Aortic smooth muscle cell (primary cell): ENCODE data around the gene CEP97.

DNA sequence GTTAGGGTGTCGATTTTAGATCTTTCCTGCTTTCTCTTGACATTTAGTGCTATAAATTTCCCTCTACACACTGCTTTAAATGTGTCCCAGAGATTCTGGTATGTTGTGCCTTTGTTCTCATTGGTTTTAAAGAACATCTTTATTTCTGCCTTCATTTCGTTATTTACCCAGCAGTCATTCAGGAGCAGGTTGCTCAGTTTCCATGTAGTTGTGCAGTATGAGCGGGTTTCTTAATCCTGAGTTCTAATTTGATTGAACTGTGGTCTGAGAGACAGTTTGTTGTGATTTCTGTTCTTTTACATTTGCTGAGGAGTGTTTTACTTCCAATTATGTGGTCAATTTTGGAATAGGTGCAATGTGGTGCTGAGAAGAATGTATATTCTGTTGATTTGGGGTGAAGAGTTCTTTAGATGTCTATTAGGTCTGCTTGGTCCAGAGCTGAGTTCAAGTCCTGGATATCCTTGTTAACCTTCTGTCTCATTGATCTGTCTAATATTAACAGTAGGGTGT lies 82.2 kb downstream of the SENP7 start:
- RRBS = no CpG with 5 or more reads among the region's 3 CpGs

DNA sequence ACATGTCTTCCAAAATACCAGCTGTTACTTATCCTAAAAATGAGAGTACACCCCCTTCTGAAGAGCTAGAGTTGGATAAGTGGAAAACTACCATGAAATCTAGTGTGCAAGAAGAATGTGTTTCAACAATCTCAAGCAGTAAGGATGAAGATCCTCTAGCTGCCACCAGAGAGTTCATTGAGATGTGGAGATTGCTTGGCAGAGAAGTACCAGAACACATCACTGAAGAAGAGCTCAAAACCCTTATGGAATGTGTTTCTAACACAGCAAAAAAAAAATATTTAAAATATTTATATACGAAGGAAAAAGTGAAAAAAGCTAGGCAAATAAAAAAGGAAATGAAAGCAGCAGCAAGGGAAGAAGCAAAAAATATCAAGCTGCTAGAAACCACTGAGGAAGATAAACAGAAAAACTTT lies 3.2 kb downstream of the TRMT10C start:
- RRBS = no CpG with 5 or more reads among the region's 1 CpG

GRCh38 chr3:101576510-101577272 lies 2.7 kb downstream of the PCNP start:
- RRBS = no CpG with 5 or more reads among the region's 33 CpGs

- RRBS = no CpG with 5 or more reads among the region's 18 CpGs
Measured at GRCh38 chr3:101635809-101636799, 40.8 kb downstream of the ZBTB11 start.

DNA sequence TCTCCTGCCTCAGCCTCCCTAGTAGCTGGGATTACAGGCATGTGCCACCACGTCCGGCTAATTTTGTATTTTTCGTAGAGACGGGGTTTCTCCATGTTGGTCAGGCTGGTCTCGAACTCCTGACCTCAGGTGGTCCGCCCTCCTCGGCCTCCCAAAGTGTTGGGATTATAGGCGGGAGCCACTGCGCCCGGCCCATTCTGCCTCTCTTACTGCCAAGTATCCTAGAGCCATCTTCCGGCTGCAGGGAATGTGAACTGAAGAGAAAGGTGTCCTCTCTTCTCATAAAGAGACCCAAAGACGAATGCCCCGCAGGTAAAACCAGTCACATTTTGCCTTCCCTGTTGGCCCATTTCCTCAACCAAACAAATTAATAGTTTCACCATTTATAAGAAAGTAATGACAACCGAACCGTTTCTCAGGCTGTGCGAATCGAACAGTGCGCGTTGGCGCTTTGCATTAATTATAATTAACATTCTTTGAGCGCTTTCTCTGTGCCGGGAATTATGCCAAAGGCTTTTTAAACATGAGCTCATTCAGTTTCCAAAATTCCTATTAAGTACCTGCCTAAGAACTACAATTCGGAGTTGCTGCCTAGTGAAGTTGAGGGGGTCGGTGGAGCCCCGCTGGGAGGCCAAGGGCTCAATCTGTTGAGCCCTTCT lies 689 bp upstream of the RPL24 start:
- RRBS = no CpG with 5 or more reads among the region's 25 CpGs

DNA sequence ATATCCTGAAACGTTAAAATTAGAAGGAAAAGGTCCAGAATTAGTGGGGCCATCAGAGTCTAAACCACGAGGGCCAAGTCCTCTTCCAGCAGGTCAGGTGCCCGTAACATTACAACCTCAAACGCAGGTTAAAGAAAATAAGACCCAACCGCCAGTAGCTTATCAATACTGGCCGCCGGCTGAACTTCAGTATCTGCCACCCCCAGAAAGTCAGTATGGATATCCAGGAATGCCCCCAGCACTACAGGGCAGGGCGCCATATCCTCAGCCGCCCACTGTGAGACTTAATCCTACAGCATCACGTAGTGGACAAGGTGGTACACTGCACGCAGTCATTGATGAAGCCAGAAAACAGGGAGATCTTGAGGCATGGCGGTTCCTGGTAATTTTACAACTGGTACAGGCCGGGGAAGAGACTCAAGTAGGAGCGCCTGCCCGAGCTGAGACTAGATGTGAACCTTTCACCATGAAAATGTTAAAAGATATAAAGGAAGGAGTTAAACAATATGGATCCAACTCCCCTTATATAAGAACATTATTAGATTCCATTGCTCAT lies 7.0 kb upstream of the RPL24 start:
- RRBS = no CpG with 5 or more reads among the region's 15 CpGs

DNA sequence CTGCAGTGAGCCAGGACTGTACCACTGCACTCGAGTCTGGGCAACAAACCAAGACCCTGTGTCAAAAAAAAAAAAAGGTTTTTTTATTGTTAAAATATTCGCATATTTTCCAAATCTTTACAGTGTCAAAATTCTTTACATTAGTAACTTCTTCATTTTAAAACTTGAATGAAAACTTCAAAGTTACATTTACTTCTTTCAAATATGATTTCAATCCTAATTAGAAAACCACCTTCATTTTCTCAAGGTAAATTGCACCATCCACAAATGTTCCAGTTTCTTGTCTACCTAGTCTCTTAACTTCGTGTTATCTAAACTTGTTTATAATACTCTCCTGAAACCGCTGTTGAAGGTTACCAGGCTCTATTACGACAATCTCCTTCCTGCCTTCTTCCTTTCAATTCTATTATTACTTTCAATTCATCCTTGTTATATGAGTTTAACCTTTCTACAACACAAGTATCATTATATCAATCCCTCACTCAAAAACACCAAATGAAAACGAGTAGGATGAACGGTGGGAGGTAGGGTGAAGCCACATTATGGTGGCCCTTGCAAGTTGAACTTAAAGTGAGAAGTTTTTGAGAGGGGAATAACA lies 3.7 kb upstream of the CEP97 start:
- RRBS = no CpG with 5 or more reads among the region's 7 CpGs

DNA sequence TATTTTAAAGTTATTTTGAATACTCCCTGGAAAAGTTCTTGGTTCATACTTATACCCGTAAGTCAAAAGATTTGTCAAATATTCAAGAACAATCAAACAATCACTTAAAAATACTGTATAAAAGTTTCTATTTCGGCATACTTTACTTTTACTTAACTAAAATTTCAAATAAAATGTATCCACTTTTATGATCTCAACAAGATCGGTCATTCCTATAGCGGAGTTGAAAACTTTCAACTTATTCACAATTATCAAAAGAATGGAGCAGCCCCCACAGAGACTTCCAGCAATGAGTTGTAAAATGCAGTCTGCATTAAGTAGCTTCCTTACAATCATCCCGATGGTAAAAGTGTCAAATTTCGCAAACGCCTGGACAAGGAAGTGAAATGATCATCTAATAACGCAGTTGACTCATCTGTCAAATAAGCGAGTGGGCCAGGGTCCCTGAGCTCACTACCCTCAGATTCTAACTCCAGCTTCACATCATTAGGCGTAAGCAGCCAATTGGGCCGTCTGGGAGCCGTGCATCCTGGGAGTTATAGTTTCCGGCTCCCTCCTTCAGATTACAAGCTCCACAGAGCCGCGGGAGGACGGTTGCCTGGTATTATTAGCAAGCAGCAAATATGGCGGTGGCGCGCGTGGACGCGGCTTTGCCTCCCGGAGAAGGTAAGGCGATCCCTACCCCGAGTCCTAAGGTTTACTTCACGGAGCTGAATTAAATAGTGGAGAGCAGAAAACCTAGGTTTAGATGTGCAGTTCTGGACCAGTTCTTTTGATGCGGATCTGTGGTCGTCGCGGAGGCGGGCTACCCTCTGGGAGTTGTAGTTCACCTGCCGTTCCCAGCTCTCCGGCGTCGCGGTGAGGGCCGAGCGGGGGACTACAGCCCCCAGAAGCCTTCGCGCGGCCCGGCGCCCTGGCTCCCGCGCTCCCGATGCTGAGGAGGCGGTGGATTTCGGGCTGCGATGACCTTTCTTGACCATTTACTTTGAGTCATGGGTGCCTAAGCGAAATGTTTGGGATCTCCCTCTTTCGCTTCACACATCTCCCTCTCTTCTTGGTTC lies at the start of gene CEP97:
TSS of gene CEP97 (plus strand) at position 561 of the 1,061 bp plus-strand sequence.
- RRBS = 1% methylated on average over 18 of the region's 51 CpGs

DNA sequence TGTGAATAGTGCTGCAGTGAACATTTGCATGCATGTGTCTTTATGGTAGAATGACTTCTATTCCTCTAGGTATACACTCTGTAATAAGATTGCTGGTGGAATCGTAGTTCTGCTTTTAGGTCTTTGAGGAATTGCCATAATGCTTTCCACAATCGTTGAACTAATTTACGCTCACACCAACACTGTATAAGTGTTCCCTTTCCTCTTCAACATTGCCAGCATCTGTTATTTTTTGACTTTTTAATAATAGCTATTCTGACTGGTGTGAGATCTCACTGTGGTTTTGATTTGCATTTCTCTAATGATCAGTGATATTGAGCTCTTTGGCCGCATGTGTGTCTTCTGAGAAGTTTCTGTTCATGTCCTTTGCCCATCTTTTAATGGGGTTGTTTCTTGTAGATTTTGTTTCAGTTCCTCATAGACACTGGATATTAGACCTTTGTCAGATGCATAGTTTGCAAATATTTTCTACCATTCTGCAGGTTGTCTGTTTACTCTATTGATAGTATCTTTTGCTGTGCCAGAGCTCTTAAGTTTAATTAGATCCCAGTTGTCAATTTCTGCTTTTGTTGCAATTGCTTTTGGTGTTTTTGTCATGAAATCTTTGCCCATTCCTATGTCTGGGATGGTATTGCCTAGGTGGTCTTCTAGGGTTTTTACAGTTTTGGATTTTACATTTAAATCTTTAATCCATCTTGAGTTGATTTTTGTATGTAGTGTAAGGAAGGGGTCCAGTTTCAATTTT lies 12.9 kb downstream of the NXPE3 start:
- RRBS = no CpG with 5 or more reads among the region's 4 CpGs

DNA sequence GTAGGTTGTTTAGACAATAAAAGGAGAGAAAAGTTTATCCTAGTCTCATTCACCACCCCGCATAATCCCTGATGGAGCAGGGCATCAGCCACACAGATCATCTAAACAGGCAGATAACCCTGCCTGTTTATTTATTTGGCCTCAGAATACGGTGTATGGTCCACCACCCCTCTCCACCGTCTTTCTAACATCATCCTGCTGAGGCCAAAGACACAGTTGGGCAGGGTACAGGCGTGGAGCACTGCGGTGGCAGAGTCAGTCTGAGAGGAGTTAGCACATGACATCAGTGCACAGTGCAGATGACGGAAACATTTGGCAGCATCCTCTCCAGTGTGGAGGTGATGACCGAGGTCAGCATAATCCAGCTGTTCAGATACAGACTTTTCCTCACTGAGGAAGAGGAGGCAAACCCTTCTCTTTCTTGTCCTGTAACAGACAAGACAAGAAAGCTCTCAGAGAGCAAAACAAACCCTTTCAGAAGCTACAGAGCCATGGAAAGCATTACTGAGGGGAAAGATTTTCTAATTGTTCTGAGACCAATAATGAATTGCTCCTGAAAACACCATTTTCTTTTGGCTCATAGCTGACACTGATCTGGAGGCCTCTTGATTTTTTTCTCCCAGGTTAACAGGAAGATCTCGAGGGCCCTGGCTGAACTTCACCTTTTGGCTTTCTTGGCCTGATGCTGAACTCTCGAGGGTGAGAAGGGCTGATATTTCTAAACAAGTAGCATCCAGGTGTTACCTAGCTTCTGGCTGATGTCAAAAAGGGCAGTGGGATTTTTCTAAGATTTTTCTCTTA lies 20.1 kb upstream of the NFKBIZ start:
- RRBS = no CpG with 5 or more reads among the region's 9 CpGs

DNA sequence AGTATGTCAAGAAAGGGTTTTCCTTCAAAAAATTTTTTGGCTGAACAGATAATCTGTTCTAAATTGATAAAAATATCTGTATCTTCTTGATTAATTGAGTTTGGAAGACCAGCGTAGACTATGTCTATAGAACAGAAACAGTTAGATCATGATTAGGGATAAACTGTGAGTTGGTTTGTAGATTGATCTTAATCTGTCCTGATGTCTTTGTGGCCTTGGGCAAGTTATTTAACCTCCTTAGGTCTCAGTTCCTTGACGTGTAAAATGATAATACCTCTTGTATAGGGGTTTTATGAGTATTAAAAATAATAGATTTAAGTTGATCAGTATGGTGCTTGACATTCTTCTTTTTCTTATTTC lies 4.7 kb downstream of the NFKBIZ start:
- RRBS = no CpG with 5 or more reads among the region's 2 CpGs

DNA sequence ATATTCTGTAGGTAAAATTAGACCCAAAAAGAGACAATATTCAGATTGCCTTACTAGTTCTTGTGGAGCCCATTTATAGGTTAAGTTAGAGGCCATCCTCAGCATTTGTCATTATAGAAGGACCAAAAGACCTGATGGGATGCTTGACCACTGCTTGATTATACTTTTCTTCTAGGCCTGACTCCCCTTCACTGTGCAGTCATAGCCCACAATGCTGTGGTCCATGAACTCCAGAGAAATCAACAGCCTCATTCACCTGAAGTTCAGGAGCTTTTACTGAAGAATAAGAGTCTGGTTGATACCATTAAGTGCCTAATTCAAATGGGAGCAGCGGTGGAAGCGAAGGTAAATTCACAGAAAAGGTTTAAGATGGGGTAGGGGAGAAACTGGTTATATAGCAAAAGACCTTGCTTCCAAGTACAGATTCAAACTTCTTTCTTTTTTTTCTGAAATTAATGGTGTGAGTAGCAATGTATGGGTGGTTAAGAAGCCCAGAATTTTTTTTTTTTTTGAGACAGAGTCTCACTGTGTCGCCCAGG lies 6.3 kb downstream of the NFKBIZ start:
- RRBS = no CpG with 5 or more reads among the region's 3 CpGs

GRCh38 chr3:101898684-101899308 lies 49.5 kb downstream of the NFKBIZ start:
- RRBS = no CpG with 5 or more reads among the region's 5 CpGs

DNA sequence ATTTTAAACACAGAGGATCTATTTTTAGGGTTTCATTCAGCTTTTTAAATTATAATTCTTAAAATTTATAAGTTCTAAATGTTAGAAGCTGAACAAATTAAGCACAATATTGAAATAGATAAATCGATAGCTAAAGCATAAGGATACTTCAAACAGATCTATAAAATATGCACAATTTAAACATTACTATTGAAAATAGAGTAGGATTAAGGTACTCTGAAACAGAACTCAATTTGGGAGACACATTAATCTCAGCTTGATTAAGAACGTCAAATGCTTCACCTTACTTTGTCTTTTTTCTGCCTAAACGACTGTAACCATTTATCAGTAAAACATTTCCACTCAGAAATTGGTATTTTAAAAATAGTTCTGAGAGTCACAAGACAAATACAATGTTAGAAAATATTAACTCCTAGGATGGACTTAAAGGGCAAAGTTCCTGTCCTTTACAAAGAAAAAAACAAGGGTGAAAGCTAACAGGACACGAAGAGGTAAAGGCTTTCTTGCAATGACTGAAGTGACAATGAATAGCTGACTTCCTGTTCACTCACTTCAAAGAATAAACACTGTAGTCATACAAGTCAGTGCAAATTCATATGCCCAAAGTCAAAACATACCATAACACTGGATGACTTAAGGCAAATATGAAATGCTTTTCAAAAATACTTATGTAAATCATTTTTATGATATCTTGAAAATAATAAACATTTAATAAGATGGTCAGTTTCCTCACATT lies 1389.9 kb upstream of the ALCAM start:
- RRBS = no CpG with 5 or more reads among the region's 4 CpGs

DNA sequence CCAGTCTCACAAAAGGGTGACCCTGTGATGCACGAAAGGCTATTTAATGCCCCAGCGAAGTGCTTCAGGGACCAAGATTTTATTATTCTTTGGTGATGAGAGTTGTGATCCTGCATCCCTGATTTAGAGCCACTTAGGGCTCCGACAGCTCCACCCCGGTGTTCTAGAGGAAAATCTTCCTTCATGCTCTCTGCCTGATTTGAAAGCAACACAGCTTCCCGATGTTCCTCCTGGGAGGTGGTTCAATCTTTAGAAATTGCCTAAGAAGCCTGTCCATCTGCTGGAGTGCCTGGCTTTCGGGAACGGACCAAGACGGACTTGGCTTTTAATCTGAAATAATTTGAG lies 1.1 kb upstream of the ALCAM start:
- RRBS = no CpG with 5 or more reads among the region's 8 CpGs

GRCh38 chr3:105369821-105370172 lies 3.1 kb downstream of the ALCAM start:
- RRBS = no CpG with 5 or more reads among the region's 6 CpGs

GRCh38 chr3:105524200-105524622 lies 157.5 kb downstream of the ALCAM start:
- RRBS = no CpG with 5 or more reads among the region's 4 CpGs

GRCh38 chr3:105532287-105532808 lies 165.6 kb downstream of the ALCAM start:
- RRBS = no CpG with 5 or more reads among the region's 3 CpGs

DNA sequence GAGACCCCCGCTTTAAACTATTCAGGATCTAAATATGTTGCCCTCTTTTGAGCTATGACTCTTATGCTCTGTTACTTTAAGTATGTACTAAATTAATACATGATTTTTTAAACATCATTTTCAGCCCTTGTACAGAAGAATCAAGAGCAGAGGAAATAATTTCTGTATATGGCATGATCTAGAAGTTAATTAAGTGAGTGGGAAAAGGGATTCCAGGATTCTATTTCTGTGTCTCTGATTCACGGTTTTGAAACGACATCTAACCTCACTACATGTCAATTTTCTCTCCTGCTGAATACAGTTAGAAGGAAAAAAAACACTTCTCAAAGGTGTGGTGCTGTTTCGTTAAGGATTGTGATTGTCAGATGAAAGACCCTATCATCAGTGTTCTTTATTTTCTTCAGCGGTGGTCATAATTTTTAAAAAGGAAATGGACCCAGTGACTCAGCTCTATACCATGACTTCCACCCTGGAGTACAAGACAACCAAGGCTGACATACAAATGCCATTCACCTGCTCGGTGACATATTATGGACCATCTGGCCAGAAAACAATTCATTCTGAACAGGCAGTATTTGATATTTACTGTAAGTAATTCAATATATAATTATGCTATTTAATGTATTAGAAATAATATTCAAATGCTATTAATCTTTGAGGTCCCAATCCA lies 167.7 kb downstream of the ALCAM start:
- RRBS = no CpG with 5 or more reads among the region's 6 CpGs

GRCh38 chr3:105784652-105785294 lies 84.0 kb downstream of the CBLB start:
- RRBS = no CpG with 5 or more reads among the region's 4 CpGs